SK-N-DZ (cell line): ENCODE measurements around a stretch of chr12.

GRCh38 chr12:22691743-22692173, 66.8 kb downstream of the ETNK1 start:
RAMPAGE:
- cytosol, long total RNA, result no peak
- nucleus, long total RNA, result no peak

DNA sequence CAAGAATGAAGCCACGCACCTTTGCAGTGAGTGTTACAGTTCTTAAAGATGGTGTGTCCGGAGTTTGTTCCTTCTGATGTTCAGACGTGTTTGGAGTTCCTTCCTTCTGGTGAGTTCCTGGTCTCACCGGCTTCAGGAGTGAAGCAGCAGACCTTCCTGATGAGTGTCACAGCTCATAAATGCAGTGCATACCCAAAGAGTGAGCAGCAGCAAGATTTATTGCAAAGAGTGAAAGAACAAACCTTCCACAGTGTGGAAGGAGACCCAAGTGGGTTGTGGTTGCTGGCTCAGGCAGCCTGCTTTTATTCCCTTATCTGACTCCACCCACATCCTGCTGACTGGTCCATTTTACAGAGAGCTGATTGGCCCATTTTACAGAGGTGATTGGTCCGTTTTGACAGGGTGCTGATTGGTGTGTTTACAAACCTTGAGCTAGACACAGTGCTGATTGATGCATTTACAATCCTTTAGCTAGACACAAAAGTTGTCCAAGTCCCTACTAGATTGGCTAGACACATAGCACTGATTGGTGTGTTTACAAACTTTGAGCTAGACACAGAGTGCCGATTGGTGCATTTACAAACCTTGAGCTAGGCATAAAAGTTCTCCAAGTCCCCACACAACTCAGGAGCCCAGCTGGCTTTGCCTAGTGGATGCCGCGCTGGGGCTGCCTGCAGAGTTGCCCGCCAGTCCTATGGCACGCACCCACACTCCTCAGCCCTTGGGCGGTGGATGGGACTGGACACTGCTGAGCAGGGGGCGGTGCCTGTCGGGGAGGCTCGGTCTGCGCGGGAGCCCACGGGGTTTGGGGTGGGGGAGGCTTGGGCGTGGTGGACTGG, 67.6 kb downstream of the ETNK1 start:
RAMPAGE:
- cytosol, long total RNA, result no peak
- nucleus, long total RNA, result no peak

RAMPAGE:
- cytosol, long total RNA, result no peak
- nucleus, long total RNA, result no peak
Observed at GRCh38 chr12:23223036-23223235, 598.0 kb downstream of the ETNK1 start.

DNA sequence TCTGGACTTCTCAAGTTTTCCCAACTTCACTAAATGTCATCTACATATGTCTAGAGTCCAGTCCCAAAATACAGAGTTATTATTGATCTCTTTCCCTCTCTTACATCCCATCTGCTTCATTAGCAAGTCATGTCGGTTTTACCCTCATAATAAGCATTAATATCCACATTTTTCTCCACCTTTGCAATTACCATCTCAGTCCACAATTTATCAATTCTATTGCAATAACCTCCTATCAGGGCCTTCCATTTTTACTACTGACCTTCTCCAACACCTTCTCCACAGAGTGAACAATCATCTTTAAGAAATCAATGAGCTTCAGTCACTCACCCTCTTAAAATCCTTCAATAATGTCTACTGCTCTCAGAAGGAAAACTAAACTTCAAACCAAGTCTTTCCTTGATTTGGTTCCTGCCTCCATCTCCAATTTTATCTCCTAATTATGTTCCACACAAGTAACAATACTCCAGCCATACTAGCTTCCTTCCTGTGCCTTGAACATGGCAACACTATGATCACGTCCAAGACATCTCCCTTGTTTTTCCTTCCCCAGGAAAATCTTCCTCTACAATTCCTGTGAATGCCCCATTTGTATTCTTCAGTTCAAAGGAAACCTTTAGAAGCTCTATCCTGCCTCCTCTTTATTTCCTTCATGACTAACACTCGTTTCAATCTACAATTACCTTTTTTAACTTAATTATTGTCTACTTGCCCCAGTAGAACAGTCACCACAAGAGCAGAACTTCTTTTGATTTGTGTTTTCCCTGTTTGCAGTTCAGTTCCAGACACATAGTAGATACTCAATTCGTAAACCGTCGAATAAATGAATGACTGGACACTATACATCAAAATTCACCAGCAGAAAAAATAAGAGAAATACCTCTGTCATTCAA, 151.6 kb upstream of the SOX5 start:
RAMPAGE:
- cytosol, long total RNA, result no peak
- nucleus, long total RNA, result no peak

DNA sequence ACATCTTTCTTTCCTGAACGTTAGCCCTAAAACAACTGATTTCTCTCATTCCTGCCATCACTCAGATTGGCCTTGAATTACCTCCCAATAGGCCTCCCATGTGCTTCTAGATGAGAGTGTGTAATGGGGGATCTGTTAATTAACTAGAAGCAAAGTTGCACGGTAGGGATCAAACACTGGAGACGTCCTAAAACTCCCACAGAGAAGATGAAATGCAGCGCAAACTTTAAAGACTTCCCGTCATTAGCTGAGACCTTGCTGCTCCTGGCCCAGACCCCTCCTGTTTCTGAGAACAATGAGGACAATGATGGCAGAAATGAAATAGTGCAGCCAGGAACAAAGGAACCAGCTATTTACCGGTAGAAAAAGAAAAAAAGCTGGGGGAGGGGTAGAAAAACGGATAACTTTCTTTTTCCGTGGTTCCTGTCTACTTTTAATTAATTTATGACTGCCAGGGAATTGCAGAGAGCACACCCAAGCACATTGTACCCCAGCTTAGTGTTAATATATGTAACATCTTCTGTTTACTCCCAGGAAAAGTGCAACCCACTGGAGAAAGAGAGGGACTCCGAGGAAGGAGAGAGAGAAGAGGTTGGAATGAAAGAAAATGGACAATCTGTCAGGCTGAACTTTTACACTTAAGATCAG, 280.7 kb upstream of the SOX5 start:
RAMPAGE:
- cytosol, long total RNA, result no peak
- nucleus, long total RNA, result no peak

DNA sequence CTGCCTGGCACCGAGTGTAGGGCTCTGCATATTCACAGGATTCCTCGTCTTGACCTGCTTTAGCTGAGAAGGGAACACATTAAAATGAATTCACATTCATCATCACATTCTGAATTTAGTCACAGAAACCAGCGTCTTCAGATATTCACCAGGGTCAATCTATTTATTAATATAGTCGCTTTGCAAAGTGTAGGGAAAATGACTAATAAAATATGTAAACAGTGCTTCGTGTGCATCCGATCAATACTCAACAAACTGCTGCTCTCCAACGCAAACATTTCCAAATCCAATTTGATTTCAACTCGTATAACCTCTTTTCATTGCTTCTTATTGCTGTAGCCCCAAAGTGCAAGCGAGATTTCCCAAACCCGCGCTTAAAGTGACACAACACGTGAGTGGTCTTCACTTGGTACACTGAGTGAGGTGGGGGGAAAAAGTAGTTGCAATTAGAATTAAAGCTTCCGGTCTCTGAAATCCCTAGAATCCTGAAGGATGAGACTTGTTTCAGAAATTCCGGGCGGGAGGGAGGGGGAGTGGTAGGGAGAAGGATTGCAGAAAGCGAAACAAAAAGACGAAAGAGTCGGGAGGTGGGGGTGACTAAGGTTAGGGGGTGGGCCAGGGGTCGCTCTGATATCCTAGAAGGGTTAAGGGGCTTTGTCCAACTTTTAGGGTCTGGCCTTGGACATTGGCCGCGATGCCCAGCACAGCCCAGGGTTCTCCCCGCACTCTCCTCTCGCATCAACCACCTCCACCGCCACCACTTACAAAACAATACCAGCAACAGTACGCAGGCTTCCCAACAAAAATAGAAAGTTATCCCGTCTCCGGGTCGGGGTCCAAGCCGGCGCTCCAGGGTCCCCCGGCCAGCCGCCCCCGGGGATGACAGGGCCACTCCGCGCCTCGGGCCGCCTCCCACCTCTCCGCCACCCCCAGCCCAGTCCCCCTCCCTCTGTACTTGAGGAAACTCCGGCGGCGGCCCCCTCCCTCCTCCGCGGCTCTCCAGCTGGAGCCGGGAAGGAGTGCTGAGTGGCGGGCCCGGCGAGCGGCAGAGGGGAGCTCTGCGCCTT, 387.4 kb downstream of the BCAT1 start:
RAMPAGE:
- cytosol, long total RNA, result no peak
- nucleus, long total RNA, result start-site peak on the plus strand centred at position 1,007 of the sequence, 38 bp wide, 29 and 7 reads in 2 replicates

DNA sequence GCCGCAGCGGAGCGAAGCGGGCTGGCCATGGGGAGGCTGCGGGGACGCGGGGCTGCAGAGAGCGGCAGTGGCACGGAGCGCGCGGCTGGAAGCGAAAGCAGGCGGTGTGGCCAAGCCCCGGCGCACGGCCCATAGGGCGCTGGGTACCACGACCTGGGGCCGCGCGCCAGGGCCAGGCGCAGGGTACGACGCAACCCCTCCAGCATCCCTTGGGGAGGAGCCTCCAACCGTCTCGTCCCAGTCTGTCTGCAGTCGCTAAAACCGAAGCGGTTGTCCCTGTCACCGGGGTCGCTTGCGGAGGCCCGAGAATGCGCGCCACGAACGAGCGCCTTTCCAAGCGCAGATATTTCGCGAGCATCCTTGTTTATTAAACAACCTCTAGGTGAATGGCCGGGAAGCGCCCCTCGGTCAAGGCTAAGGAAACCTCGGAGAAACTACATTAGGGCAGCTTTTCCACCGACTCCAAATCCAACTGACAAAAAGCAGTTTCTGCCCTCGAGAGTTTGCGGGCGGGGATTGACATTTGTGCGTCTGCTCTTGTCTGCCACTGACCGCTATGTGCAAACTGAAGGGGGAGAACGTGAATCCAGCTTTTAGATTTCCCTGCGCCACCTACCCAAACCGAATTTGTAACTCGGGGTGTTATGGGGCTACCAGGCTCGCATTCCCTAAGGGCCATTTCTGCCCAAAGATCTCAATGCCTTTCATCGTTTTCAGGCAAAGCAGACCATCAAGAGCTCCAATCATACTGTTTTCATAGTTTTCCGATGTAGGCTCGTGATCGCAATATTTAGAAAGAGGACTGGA, 45.7 kb downstream of the BCAT1 start:
RAMPAGE:
- cytosol, long total RNA, result no peak
- nucleus, long total RNA, result no peak

RAMPAGE:
- cytosol, long total RNA, result no peak
- nucleus, long total RNA, result no peak
Observed at GRCh38 chr12:24947721-24948331, 1.1 kb downstream of the BCAT1 start.

DNA sequence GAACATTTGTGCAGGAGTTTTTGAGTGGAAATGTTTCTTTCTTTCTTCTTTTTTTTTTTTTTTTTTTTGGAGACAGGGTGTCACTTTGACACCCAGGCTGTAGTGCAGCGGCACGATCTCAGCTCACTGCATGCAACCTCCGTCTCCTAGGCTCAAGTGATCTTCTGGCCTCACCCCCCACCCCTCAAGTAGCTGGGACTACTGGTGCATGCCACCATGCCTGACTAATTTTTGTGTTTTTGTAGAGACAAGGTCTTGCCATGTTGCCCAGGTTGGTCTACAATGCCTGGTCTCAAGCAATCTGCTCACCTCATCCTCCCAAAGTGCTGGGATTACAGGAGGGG, 34.4 kb upstream of the IRAG2 start:
RAMPAGE:
- cytosol, long total RNA, result no peak
- nucleus, long total RNA, result no peak

DNA sequence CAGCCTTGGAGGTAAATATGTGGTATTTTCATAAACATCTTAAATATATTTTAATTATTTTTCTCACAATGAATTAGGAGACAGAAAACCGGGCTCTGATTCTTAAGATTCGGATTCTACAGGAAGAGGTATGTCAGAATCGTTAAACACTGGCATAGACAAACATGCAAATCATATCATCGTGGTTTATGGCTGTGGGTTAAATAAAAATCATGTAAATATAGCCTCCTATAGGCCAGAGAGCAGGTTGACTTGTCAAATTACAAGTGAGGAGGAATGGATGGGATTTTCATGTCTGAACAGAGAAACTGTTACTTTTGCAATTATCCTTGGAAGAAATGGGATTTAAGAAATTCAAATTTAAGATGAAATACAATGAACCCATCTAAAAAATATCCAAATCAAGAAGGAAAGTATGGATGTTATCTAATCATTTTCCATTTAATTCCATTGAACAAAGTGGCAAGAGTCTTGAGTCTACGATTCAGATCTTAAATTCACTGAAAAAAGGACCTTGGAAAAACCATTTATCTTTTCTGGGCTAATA, 28.6 kb upstream of the IRAG2 start:
RAMPAGE:
- cytosol, long total RNA, result no peak
- nucleus, long total RNA, result no peak

GRCh38 chr12:25242855-25243642, 7.7 kb downstream of the KRAS start:
RAMPAGE:
- cytosol, long total RNA, result no peak
- nucleus, long total RNA, result no peak

DNA sequence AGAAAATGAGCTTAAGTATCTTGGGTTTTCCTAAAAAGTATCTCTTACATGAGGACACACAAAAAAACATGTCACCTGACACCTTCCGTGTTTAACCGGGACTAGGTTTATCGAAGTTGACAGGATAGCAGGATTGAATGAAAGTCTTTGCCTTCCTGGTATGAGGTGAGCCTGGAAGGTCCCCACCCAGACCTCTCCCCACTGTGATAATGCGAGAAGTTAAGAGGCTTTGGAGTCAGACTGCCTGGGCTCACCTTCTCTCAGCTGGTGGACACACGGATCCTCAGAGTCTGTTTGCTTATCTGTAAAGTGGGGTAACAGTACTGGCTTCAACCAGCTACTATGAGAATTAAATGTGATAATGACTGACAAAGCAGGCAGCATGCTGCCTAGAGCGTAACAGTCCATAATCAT, 133.7 kb upstream of the KRAS start:
RAMPAGE:
- cytosol, long total RNA, result no peak
- nucleus, long total RNA, result no peak

DNA sequence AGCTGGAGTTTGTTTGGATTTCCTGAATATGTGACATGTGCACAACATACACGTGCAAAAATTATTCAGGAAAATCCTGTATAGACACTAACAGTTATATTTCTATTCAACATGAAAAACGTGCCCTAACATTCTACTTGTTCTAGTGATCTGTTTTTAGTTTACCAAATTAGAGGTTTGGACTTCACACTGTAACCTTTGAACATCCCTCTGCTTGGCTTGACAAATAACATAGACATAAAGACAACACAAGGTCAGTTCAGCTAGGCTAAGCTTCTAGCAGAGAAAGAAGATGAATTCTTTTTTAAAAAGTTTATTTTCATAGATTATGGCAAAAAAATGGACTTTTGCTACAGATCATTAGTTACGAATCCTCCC, 31.2 kb downstream of the LMNTD1 start:
RAMPAGE:
- cytosol, long total RNA, result no peak
- nucleus, long total RNA, result no peak

GRCh38 chr12:26130686-26131191, 5.9 kb upstream of the BHLHE41 start:
RAMPAGE:
- cytosol, long total RNA, result no peak
- nucleus, long total RNA, result no peak

GRCh38 chr12:26287474-26287884, 92.1 kb downstream of the SSPN start:
RAMPAGE:
- cytosol, long total RNA, result no peak
- nucleus, long total RNA, result no peak

RAMPAGE:
- cytosol, long total RNA, result no peak
- nucleus, long total RNA, result no peak
Observed at GRCh38 chr12:26298963-26299384, 103.6 kb downstream of the SSPN start.

GRCh38 chr12:26513299-26514026, 318.1 kb downstream of the SSPN start:
RAMPAGE:
- cytosol, long total RNA, result no peak
- nucleus, long total RNA, result no peak

GRCh38 chr12:26621940-26622666, 210.9 kb downstream of the ITPR2 start:
RAMPAGE:
- cytosol, long total RNA, result no peak
- nucleus, long total RNA, result no peak

DNA sequence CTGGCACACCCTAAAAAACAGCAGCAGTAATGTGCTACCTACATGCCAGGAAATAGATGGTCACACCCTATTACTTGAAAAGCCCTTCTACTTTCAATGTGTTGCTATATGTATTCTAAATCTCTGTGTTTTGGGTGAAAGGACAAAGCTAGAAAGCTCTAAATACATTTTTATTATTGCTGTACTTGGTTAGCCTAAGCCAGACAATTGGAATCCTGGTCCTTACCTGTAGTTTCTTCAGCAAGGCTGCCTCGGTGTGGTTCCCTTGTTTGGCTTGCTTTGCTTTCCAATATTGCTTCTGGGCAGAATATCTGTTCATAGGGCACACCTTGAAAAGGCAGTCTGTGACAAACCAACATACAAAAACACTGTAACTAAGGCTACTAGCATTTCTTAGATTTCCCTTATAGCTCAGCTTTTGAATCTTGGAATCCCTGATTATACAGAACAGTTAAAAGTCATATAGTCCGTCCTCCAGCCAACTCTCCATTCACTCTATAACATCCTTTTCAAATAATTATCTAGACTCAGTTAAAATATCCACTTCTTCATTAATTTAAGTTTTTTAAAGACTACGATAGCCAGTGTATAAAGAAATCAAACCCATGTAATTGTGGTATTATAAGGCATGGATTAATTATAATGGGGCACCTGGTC, 107.4 kb downstream of the ITPR2 start:
RAMPAGE:
- cytosol, long total RNA, result no peak
- nucleus, long total RNA, result no peak

GRCh38 chr12:26798253-26798507, 34.8 kb downstream of the ITPR2 start:
RAMPAGE:
- cytosol, long total RNA, result no peak
- nucleus, long total RNA, result no peak